ENCODE results near the gene GGCX.

GRCh38 chr2:84926729-84927406, 21.4 kb downstream of the TMSB10 start:
- PRO-cap, result unidirectional peak, minus-strand start at chr2:84927116

GRCh38 chr2:84962888-84963331, 8.1 kb upstream of the KCMF1 start:
- PRO-cap, result no peak

DNA sequence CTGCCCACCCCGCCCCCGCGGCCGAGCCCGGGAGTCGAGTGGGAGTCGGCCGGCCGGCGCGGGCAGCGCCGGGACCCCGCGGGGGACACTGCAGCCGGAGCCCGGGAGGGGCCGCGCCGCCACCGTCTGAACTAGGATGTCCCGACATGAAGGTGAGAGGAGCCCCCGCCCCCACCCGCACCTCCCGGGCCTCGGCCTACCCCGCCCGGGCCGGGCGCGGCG, 266 bp downstream of the KCMF1 start:
- PRO-cap, result bidirectional peak, plus-strand start at position 33 of the sequence, minus-strand start outside the sequence

DNA sequence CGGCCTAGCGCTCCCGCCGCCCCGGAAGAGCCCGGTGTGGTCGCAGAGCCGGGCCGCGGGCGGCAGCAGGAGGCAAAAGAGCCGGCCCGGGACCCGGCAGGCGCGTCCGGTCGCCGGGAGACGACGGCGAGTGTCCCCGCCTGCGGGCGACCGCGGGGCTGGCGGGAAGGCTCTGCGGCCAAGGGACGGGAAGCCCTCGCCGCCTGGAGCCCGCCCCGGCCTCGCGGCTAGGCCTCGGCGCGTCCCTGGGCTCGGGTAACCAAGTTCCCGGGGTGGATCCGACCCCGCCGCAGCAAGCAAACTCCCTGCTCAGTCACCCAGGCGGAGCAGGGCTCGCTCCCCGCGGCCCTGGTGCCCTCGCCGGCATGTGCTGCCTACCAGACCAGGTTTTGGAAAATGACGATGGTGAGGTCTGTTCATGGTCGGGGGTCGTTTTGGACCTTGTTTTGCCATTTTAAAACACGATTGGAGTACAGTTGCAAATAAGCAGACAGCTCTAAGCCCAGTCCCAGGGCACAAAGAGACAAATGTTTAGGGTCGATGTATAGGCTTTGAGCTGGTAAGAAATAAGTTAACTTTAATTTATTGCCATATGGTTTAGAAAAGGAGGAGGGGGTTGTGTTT, 987 bp downstream of the KCMF1 start:
- PRO-cap, result no peak

DNA sequence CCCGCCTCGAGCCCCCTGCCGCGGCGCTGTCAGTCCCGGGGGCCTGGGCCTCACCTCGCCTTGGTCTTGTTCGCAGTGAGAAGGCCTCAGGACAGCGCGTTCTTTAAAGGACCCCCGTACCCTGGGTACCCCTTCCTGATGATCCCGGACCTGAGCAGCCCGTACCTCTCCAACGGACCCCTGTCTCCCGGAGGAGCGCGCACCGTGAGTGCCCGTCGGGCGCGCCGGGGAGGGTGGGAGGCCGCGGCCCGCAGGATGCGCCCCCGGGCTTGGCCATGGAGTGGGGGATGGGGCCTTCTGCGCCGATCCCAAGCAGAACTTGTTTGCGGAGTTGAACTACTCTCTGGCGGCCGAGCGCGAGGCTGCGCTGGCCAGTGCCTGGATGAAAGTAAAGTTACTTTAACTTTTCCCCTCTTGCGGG, 1.1 kb downstream of the TCF7L1 start:
- PRO-cap, result no peak

DNA sequence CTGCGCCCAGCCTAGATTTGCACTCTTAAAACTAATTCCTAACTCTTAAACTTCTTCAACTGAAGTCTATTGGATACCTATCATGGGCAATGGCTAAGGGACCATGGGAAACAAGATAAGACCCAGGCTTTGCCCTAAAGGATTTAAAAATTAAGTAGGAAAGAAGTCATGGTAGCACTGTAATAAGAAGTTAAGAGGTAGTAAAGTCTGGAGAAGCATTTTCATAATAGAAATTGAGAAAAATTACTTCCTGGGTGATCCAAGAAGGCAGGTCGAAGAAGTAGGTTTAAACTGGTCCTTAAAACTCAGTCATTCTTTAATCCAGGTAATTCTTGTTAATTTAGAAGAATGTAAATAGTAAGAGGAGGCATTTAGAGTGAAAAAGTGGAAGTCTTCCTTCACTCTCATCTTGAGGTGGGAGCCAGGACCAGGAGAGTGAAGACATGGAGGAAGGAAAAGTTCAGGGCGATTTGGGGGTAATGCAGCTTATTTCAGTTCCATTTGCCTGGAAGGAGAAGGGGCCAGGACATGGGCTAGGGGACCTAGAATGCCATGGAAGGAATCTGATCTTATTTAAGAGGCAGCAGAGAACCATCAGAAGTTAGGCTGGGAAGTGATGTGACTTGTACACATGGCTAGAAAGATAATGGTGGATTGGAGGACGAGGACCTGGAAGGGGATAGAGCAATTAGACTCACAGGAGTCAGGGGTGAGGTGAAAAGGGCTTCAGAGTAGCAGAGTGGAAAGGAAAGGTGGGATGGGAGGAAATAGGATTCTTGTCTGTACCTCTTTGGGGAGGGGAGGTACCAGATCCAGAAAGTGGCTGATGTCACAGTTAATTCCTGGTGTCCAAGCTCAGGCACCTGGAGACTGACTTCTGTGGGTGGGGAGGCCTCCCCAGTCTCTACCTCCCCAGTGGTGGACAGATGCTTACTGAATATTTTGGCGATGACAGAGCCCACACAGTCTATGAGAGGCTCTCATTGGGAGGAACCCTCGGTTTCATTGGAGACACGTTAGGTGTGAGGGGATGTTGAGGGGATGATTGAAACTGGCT, 6.4 kb downstream of the TCF7L1 start:
- PRO-cap, result no peak

DNA sequence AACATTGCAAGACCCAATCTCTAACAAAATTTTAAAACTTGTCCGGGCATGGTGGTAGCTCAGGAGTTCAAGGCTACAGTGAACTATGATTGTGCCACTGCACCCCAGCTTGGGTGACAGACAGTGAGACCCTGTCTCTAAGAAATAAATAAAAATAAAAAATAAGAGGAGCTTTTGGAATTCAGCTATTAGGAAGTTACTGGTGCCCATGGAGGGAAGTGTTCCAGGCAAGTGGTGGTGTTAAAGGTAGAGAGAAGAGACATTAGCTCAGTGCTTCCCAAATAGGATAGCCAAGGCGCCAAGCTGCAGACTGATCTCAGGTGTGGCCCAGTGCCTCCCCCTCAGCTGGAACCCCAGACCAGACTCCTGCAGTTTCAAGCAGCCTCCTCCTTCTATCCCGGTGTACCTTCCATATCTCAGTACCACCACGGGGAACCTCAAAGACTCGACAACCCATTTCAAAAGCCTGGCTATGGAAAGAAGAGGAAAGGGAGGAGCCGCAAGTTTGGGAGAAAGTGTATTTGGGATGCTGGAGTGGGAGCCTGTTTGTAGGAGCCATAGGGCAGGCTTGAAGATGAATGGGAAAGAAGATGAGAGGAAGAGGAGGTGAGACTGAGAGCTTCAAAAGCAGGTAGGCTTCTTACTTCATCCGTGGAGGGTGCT, 8.0 kb downstream of the TCF7L1 start:
- PRO-cap, result no peak

GRCh38 chr2:85237526-85238718, 89.9 kb downstream of the TGOLN2 start:
- PRO-cap, result no peak

DNA sequence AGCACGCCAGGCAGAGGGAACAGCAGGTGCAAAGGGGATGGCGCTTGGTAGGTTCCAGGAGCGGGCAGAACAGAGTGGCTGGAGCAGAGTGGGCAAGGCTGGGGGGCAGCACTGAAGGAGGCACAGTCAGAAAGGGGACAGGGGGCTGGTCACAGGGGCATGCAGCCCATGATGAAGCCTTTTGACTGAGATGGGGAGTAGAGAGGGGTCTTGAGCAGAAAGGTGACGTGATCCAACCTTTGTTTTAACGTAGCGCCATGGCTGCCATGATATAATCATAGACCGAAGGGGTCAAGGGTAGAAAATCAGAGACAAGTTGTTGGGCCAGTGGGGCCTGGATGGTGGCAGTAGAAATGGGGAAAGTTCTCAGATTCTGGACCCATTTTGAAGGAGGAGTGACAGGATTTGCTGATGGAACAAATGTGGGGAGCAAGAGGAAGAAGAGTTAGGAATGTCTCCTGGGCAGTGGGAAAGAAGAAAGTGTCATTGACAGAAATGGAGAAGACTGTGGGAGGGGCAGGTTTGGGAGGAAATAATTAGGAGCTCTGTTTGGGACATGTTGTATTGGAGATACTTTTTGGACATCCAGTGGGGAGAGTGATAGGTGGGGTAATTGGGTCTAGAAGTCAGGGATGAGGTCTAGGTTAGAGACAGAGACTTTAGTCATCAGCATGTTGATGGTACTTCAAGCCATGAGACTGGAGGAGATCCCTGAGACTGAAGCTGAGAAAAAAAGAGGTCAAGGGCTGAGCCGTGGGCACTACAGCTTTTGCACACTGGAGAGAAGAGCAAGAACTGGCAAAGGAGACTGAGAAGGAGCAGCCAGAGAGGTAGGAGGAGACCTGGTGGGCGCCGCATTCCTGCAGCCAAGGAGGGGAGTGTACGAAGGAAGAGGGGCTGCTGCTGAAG, 83.5 kb downstream of the TGOLN2 start:
- PRO-cap, result no peak

DNA sequence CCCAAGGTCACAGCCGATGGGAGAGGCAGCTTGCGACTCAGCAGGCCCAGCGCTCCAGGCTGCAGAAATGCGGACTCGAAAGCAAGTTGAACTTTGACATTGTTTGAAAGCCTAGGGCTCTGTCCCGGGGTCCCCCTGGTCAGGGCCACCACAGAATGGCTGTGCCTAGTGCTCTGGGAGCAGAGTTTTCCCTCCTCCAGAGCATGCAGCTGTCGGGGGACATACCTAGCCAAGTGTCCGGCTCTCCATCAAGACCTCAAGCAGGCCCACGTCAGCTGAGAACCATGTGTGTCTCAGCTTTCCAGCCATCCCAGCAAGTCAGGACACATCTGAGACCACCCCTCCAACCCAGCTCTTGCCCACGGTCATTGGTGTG, 53.6 kb downstream of the TGOLN2 start:
- PRO-cap, result no peak

DNA sequence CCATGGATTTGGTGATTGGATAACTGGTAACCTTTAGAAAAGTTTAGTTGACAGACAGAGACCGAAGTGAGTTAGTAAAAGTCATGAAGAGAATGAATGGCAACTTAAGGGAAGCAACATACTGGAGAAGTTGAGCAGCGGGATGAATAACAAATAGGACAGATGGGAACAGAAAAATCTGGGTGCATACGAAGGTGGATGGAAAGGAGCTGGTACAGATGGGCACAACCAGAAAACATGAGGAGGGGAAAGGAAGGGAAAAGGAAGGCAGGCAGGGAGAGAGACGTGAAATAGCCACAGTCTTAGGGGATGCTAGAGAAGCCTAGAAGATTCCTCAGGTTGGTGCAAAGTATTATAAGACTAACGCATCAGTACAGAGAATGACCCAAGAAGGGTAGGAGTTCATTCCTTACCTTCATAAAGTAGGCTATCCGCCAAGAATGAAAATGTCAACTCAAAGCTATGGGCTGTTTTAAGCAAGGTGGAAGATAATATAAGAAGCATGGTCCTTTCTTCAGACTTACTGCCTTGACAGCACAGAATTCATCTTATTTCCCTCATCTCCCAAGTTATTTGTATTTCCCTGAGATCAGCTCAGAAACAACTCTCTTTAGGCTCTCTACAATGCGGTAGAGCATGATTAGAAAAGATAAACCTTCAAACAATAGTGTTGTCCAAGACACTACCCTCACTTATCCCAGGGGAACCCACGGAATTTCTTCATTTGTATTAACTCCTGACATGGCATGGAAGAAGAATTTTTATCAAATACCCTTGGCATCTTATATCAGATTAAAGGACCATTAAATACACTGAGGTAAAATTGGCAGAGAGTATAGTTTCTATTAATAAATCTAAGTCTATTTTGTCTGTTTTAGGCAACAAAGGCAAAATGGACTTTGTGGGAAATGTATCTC, 6.7 kb downstream of the TGOLN2 start:
- PRO-cap, result no peak

DNA sequence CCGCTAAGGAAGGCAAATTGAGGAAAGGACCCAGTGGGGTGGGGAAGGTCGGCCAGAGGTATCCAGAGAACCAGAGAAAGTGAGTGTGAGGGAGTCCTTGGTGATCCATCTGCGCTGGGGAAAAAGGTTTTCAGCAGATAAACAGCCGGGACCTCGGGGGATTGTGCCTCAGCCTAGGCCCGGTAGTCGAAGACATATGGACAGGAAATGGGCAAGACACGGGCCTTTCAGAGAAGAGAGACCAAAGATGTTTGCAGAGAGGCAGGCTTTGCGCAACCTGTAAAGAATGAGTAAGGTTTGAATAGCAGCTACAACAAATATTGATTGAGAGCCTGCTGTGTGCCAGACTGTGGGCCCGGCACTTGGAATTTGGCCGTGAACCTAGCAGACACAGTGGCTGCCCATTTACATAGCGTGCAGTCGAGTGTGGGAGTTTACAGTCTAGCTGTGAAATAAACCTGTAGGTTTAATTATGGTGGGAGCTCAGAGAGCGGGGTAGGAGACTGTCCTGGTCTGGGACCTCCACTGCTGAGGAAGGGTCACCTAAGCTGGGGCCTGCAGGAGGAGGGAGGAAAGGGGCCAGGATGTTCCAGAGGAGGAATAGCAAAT, 2.8 kb downstream of the SH2D6 start:
- PRO-cap, result no peak

DNA sequence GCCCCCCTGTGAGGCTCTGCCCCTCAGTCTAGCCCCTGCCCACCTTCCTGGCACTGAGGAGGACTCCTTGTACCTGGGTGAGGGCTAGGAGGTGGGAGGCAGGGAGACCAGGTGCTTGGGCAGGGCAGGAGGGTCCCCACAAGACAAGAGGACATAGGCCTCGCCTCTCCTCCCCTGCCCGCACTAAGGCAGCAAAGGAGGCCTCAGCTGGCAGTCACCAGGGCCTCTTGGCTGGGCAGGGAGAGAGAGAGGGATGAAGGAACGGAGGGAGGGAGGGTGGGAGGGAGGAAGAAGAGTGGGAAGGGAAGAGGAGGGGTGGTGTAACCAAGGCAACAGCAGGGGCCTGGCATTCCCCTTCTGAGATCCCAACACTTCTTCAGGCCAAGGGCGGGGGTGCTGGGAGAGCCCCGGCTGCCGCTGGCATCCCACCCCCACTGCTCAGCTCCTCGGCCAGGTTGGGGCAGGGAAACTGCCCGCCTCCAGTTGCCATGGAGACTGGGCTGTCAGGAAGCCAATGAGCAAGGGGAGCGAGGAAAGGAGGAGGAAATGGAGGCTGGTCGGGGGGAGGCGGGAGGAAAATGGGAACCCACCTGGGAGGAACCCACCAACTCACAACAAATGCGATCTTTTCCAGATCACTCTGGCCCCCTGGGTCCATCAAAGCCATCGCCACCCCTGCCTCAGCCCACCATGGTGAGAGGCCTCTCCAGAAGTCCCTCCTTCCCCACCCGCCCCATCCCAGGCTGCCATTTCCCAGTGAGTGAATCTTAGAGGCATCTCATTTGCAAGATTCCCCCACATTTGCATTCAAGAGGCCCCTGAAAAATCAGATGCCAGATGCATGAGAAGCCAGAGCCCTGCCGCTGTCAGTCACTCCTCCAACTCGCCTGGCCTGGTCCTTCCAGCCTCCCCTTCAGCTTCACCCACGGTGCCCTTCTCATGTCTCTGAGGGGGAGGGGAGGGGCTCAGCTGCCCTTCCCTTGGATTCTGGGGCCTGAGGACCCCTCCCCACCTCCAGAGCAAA, 12.4 kb downstream of the SH2D6 start:
- PRO-cap, result no peak

- PRO-cap, result no peak
Observed at GRCh38 chr2:85457988-85458644, 39.6 kb downstream of the SH2D6 start.

DNA sequence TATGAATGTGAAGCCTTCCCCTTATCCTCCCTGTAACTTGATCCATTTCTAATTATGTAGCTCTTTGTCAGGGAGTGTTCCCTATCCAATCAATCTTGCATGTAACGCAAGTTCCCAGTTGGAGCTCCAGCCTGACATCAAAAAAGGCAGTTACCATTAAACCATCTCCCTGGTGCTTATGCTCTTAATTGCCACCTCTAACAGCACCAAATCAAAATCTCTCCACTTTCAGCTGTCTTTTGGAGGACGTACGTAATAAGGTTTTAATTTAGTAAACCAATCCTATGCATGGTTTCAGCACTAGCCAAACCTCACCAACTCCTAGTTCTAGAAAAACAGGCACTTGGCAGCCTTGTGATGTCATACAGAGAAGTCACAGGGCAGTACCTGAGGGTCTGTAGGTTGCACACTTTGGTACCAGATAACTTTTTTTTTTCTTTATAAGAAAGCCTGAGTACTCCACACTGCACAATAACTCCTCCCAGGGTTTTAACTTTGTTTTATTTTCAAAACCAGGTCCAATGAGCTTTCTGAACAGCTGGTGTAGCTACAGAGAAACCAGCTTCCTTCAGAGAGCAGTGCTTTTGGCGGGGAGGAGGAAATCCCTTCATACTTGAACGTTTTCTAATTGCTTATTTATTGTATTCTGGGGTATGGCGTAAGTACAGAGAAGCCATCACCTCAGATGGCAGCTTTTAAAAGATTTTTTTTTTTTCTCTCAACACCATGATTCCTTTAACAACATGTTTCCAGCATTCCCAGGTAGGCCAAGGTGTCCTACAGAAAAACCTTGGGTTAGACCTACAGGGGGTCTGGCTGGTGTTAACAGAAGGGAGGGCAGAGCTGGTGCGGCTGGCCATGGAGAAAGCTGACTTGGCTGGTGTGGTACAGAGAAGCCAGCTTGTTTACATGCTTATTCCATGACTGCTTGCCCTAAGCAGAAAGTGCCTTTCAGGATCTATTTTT, 5.6 kb downstream of the MAT2A start:
- PRO-cap, result no peak

DNA sequence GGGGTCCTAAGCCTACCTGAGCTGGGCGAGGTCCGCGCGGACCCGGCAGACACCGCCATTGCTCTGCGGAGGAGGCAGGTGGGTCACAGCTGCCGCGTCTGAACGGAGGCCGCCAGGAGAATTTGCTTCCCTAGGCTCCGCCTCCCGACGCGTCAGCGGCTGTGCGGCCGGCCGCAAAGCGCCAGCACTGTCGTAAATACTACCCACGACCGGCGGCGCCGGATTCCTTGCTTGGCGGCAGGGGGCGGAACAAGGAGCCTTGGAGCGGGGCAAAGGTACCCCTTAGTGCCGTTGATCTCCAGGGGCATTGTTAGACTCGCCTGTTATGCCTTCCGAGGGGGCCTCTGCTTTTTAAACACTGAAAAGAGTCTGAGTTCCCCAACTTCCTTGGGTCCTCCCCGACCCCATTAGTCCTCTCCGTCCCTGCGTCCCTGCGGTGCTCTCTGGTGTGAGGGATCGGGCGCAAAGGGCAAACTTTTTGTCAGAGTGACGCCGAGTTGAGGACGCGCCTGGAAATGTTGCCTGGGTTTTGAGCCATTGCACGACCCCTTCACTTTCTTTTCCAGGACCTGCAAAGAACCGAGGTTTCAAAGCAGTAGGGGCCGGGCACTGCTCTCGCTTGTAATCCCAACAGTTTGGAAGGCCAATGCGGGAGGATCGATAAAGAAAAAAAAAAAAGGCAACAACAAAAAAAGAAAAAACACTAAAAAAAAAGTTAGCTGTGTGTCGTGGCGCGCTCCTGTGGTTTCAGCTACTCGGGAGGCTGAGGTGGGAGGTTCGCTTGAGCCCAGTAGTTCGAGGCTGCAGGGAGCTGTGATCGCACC, at the start of gene GGCX:
Gene GGCX (minus strand): TSS at position 124 of the 824 bp plus-strand sequence.
- PRO-cap, result bidirectional peak, plus-strand start at position 310 of the sequence, minus-strand start at position 65 of the sequence

GRCh38 chr2:85577720-85578784, 666 bp downstream of the VAMP8 start:
- PRO-cap, result no peak

GRCh38 chr2:85584824-85585707, 835 bp downstream of the VAMP5 start:
- PRO-cap, result no peak

GRCh38 chr2:85590979-85591363, 4.6 kb upstream of the RNF181 start:
- PRO-cap, result no peak

GRCh38 chr2:85599391-85600190, 2.9 kb downstream of the TMEM150A start:
- PRO-cap, result no peak